Cardiac septum (tissue), 1 donor: Measurements from ENCODE around the genes BLVRB and ACTMAP.

DNA sequence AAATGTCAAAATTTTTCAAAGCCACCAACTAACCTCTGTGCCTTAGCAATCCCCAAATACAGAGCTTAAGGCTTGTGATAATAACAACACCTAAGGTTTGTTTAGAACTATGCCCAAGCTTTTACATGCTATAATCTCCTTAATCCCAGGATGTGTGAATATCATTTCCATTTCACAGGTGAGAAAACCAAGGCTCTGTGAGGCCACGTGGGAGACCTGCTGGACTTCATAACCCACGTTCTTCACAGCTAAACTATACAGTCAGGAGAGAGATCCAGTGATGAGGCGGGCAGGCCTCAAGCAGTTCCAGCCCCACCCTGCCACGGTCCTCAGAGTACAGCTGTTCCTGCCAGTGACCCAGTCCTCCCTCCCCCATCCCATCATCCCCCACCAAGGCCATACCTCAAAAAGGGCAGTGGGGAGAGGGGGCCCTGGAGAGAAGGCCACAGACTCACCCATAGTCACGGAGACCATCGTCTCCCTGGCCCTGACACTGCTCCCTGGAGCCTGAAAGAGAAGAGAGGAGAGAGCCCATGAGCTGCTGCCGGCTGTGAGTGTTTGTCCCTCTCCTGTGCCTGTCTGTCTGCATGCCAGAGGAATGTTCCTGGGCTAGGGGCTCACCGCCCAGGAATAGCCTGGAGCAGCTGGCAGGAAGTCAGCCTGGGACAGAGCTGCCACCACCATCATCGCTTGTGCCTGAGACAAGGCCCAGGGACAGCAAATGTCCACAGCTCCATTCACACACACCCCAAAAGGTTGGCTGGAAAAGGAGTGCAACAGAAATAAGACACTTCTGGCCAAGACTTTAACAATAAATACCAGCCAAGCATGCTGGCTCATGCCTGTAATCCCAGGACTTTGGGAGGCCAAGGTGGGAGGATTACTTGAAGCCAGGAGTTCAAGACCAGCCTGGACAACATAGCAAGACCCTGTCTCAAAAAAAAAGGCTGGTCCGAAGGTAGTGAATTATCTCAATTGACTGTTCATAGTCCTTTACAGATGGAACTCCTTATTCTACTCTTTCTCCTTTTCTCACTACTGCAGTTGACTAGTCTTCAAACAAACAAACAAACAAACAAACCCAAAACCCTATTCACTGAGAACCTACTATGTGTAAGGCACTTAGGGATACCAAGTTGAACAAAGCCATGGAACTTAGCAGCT lies 6.4 kb downstream of the C19orf47 start:
- PRO-cap = unidirectional peak, plus-strand start at position 256 of the sequence; unidirectional peak, minus-strand start at position 585 of the sequence

DNA sequence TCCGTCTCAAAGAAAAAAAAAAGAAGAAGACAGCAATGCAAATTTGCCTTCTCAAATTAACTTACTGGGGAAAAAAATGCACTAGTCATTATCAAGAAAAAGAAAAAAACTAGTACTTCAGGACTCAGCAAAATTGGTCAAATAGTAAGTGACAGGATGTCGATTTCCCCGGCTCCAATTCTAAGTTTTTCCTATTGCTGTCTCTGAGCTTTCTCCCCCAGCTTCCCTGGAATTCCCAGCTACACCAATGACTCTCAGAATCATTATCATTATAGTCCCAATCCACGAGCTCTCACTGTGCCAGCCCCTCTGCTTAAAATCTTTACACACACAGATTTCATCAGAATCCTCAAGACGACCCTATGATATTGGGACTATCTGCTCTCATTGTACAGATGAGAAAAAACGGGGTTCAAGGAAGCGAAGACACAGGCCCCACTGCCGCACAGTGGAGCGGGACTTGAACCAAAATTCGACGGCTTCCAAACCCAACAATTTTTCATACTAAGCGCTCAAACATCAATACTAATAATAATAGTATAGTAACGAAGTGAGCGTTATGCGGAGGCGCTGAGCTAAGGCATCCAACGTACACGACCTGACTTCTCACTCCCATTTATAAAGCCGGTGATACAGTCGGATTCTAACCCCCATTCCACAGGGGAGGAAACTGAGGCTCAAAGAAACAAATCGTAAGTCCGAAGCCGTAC lies 517 bp downstream of the C19orf47 start:
- PRO-cap = no peak

- PRO-cap = no peak
Observed at GRCh38 chr19:40440795-40441370, 3.3 kb downstream of the SERTAD3 start.

GRCh38 chr19:40465459-40465939 lies at the start of gene BLVRB:
BLVRB (minus strand) TSS chr19:40465745.
- PRO-cap = bidirectional peak, plus-strand start at chr19:40466011, minus-strand start at chr19:40465745

- PRO-cap = no peak
Observed at GRCh38 chr19:40512650-40513130, 45.9 kb downstream of the SPTBN4 start.

- PRO-cap = no peak
Observed at GRCh38 chr19:40523050-40523703, 53.5 kb upstream of the SHKBP1 start.

- PRO-cap = no peak
Observed at GRCh38 chr19:40530042-40530940, 46.4 kb upstream of the SHKBP1 start.

DNA sequence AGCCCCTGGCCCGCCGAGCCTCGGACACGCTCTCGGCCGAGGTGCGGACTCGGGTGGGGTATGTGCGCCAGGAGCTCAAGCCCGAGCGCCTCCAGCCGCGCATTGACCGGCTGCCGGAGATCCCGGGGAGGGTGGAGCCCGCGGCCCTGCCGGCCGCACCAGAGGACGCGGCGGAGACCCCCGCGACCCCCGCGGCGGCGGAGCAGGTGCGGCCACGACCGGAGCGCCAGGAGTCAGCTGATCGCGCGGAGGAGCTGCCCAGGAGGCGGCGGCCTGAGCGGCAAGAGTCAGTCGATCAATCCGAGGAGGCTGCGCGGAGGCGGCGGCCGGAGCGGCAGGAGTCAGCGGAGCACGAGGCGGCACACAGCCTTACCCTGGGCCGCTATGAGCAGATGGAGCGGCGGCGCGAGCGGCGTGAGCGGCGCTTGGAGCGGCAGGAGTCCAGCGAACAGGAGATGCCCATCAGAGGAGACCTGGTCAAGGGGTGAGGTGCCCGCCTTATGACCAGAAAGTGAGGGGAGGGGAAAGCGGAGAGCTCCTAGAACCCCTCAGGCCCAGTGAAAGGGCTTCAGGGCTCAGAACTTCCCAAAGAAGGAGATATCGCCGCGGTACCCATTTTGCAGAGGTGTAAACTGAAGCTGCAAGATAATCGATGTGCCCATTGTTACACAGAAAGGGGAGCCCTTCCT lies 8.7 kb upstream of the SHKBP1 start:
- PRO-cap = no peak

GRCh38 chr19:40589406-40590463 lies 11.4 kb upstream of the LTBP4 start:
- PRO-cap = no peak

GRCh38 chr19:40590535-40591067 lies 10.6 kb upstream of the LTBP4 start:
- PRO-cap = no peak

- PRO-cap = no peak
Observed at GRCh38 chr19:40603023-40603389, 1.8 kb downstream of the LTBP4 start.

DNA sequence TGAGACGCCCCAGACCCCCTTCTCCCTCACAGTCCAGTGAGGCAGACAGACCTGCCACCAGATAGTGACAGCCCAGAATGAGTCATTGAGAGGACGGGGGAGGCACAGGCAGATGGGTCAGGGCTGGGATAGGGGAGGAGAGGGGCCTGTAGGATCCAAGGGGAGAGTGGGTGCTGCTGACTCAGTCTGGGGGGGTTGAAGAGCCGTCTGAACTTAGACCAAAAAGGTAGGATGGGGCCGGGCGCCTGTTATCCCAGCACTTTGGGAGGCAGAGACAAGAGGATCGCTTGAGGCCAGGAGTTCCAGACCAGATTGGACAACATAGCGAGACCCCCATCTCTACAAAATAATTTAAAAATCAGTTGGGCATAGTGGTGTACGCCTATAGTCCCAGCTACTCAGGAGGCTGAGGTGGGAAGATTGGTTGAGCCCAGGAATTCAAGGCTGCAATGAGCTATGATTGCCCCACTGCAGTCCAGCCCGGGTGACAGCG lies 26.4 kb downstream of the NUMBL start:
- PRO-cap = no peak

- PRO-cap = bidirectional peak, plus-strand start at chr19:40750902, minus-strand start at chr19:40750487
Observed at GRCh38 chr19:40750035-40750784, at the start of gene ACTMAP. ACTMAP (minus strand) TSS chr19:40750477.

DNA sequence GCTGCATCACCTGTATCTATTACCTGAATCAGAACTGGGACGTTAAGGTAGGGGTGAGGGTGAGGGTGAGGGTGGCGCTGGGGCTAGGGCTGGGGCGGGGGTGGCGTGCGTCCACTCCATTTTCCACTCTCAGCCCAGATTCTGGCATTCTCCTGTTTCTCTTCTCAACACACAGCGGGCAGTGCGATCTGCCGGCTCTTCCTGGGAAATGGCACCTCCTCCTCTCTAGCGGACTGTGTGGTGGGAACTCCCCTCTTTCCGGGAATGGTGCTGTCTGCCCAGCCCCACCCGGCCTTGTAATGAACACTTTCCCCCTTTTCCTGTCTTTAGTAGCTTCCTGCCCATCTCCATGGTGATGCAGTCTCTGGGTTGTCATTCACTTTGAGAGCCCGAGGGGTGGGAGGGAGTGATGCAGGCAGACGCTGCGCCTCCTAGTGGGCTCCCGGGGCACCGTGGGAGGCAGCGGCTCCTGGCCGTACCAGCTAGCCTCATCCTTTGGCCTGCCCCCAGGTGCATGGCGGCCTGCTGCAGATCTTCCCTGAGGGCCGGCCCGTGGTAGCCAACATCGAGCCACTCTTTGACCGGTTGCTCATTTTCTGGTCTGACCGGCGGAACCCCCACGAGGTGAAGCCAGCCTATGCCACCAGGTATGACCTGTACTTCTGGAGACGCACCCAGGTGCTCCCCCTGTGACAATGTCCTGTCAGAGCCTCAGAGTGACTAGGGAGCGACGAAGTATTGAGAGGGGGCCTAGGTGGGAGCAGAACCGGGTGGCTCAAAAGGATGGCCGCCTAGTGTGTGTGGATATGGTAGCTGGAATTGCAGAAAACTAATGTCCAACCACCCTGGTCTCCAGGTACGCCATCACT lies 7.9 kb downstream of the EGLN2 start:
- PRO-cap = bidirectional peak, plus-strand start at position 382 of the sequence, minus-strand start at position 209 of the sequence

GRCh38 chr19:40807497-40808092 lies 8.6 kb downstream of the EGLN2 start:
- PRO-cap = no peak

DNA sequence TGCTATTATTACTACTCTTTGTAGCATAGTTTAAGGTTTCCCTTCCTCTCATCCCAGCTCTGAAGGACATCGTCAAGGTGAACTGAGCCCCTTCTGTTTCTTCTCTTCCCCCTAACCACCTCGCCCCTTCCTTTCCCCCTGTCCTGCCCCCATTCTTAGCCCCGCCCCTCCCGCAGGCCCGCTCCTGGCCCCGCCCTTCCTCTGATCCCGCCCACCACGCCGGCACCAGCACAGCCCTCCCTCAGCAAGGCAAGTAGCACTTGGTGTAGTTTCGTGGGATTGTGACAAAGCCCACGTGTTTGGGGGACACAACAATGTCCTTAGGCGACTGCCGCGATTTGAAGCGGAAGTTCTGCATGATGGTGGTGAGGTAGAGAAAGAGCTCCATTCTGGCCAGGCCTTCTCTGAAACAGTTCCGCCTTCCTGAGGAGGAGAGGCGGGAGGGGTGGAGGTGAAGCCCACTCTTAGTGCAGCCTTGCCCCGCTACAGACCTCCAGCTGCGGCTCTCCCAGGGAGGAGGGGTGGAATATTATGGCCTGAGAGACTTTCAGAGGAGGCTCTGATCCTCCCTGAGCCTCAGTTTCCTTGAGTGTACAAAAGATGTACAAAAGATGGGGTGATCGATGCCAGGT lies 26.3 kb upstream of the CYP2A7 start:
- PRO-cap = no peak

DNA sequence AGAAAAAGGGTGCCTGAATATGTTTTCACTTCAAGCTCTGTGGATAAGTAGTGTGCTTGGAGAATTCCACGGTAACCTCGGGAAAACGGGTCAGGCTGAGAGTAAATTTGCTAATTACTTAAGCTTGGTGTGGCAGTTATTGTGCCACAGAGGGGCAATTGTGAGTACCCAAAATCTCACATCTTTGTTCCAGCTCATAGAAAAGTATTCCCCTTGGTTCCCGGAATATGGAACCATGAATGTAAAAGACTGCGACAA lies 36.3 kb upstream of the CYP2B6 start:
- PRO-cap = no peak

- PRO-cap = no peak
Observed at GRCh38 chr19:40959095-40959477, 32.0 kb upstream of the CYP2B6 start.

GRCh38 chr19:41090014-41090578 lies 1.8 kb downstream of the CYP2A13 start:
- PRO-cap = no peak

- PRO-cap = no peak
Observed at GRCh38 chr19:41174087-41175105, 18.6 kb upstream of the CYP2S1 start.